A375 (cell line): ENCODE results near the genes ALKBH5, SMCR8, EVPLL, FOXO3B and EPN2.

DNA sequence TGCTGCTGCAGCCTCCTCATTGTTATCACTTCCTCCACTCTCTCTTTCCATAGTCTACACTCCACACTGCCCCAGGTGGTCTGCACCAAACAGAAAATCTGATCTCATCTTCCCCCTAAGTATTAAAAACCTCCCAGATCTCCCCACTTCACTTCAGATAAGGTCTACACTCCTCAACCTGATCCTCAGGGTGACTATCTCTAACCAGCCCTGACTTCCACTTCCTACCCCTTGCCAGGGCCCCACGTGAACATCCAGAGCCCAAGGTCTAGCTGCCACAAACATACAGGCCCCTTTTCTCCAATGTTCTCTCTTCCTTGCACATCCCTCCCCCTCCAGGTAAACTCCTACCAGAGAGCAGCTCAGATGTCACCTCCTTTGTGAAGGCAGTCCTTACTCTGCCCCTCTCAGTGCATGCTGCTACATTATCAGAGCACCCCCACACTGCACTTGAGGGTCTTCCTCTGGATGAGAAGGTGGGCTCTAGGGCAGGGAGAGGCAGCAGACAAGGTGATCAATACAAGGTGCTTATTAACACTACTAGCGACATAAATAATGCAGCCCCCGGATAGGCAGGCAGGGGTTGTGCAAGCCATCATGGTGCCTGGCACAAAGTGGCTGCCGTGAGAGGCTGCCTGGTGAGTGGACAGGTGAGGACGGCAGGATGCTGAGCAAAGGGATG lies 28.5 kb downstream of the TOM1L2 start:
- RAMPAGE, long total RNA = no peak

DNA sequence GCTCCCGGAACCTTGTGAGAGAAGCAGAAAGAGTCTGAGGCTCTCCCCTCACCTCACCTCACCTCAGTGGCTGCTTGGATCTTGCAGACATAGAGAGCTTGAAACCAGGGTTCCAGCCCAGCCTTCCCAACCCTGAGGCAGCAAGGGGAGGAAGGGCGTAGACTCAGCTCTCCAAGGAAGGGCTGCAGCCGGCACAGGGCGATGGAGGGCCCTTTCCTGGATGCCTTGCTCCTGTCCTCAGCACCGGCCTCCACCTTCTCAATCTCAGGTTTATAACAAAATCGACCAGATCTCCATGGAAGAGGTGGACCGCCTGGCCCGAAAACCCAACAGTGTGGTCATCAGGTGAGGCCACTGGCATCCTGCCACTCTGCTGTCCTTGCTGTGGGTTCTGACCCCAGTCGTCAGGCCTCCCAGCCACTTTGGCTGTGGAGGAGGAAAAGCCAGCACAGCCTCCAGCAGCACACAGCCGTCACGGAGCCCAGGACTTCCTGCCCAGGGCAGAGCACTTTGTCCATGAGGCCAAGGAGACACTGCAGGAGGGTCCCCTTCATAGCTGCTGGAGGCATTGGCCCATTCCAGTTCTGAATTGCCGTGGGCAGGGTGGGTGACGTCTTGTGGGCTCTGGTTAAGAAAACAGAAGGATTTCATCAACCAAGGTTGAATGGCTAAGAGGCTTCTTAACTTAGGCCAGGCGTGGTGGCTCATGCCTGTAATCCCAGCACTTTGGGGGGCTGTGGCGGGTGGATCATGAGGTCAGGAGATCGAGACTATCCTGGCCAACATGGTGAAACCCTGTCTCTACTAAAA lies 6.7 kb upstream of the MYO15A start:
- RAMPAGE, long total RNA = no peak

- RAMPAGE, long total RNA = no peak
These were observed 29.8 kb downstream of the MYO15A start for GRCh38 chr17:18138220-18138856.

- RAMPAGE, long total RNA = no peak
These were observed at the start of gene ALKBH5 for GRCh38 chr17:18183556-18184167. Gene ALKBH5 (plus strand): TSS chr17:18183828.

GRCh38 chr17:18224647-18225131 lies 746 bp upstream of the LLGL1 start:
- RAMPAGE, long total RNA = no peak

GRCh38 chr17:18315137-18316031 lies at the start of gene SMCR8:
Gene SMCR8 (plus strand): TSS chr17:18315293.
- RAMPAGE, long total RNA = no peak

DNA sequence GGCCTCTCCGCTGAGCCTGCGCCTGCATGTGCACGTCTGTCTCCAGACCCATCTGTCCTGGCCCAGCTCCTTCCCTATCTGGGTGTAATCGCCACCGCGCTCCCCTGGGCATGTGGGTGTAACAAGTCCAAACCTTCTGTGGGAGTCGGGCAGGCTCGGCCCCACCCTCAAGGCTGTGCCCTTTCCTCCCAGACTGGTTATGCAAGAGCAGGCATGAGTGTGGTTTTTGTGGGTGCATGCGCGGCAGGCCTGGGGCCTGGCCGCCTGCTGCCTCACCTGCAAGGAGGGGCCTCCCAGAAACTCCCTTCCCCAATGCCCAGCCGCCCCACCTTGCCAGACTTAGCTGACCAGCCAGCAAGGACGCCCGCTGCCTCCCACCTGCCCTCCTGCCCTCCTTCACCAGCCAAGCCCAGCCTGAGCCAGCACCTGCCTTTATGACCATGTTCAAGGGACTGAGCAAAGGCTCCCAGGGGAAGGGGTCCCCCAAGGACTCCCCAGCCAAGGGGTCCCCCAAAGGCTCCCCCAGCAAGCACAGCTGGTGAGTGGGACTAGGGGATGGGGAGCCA lies at the start of gene EVPLL:
EVPLL (plus strand) TSS at position 333 of the 566 bp plus-strand sequence.
- RAMPAGE, long total RNA = no peak

GRCh38 chr17:18634416-18634871 lies 9.7 kb downstream of the TBC1D28 start:
- RAMPAGE, long total RNA = no peak

DNA sequence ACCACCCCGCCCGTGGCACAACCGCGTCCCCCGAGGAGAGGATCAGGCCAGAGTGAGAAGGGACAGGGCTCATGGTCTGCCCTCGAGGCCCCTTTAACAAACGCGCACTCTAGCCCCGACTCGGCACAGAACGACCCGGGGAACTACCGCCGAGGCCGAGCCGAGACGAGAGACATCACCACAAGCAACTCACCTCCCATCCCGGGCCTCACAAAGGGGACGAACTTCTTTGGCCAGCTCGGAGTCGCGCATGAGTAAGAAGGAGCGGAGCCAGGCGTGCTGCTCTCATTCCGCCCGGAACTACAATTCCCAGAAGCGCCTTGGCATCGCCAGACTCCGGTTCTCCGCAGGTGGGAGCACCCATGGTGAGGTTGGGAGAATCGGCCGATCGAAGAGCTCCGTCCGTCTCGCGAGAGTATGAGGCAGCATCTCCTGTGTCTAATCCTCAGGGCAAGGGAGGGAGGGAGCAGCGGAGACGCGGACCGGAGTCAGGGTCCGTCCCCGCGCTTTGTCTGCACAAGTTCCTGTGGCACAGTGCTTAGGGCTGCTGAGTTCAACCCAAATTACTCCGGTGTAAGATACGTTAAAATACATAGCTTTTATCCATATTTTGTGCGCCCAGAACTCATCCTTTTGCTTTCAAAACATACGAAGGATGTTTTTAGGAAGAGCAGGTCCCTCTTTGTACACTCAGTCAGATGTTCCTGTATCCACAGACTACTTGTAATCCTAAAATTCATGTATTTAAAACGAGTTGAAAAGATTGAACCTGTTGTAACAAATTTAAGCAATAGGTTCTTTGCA lies at the start of gene FOXO3B:
FOXO3B (minus strand) TSS at position 304 of the 804 bp plus-strand sequence.
- RAMPAGE, long total RNA = no peak

GRCh38 chr17:19062123-19062738 lies 15.5 kb upstream of the GRAP start:
- RAMPAGE, long total RNA = no peak

DNA sequence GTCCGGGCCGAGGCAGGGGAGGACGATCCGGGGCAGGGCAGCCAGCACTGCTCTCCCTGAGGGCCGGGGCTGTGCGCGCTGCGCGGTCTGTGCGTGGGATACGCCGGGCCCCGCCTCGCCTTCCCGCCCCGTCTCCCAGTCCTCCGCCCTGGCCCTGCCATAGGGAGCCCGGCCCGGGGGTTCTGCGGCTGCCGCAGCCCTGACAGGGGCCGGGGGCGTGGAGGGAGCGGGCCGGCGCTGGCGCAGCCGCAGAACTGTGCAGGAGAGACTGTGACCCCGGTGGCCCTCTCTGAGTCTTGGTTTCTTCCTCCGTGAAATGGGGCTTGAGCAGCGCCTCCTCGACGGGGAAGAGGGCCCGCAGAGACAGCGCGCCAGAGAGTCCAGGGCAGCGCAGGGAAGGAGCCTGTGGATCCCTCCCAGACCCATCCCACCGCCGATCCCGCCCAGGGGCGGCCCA lies 38.5 kb upstream of the GRAPL start:
- RAMPAGE, long total RNA = no peak

- RAMPAGE, long total RNA = no peak
These were observed at the start of gene EPN2 for GRCh38 chr17:19236979-19238039. Gene EPN2 (plus strand): TSS chr17:19237366.

DNA sequence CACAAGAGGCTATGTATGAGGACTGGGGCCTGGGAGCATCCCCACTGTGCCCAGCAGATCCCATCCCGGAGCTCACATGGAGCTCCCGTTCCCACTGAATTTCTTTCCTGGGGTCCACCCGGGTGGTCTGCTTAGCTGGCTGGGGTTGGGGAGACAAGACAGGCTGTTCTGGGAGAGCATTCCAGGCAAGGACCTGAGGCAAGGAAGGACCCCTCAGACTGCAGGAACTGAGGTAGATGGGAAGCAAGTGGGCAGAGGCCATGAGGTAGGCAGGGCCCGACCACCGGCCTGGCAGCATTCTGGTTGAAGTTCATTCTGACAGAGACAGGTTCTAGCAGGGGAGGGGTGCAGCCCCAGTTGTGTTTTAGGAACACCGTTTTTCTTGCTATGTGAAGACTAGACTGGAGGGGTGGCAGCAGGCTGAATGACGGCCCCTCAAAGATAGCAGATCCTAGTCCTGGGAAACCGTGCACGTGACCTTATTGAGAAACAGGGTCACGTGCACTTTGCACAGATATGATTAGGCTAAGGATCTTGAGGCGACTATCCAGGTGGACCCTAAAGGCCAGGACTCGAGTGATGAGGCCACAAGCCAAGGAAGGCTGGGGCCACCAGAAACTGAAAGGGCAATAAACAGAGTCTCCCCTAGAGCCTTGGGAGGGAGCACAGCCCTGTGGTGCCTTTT lies 17.4 kb downstream of the B9D1 start:
- RAMPAGE, long total RNA = no peak

DNA sequence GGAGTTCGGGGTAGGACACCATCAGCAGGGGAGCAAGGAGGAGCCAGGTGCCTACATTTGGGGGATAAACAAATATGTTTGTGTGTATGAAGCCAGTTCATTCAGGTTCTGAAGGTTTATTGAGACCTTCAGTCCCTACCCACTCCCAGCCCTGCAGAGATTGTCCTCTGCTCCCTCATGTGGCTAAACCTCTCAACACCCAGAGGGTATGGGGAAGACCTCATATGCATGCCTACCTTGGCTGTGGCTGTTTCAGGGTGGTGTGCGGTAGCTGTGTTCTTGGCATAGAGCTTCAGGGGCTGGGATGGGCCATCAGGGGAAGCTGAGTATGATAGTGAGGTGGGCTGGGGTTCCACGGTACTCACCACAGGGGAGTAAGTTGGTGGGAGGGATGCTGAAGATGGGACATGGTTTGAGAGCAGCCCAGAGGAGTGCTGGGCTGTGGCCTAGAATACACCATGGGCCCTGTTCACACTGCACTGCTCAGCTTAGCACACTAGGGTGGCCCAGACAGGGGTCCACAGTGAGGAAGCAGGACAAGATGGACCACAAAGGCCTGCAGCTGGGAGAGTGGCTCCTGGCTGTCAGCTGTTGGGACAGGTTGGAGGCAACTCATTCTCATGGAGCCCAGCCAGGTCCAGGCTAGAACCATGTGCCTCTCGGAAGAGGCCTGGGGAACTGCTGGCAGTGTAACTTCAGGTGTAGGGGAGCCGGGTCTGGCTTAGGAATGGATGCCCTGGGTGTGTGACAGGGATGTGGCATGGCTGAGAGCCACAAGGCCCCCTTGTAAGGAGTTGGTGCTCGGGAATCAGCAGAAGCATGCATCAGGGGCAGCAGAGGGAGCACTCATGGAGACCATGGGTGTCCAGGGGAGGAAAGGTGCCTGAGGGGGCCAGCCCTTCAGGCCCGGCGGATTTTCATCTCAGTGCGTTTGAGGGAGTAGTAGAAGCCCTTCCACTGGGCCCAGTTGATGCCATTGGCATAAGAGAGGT lies 3.1 kb downstream of the MFAP4 start:
- RAMPAGE, long total RNA = no peak

- RAMPAGE, long total RNA = no peak
These were observed 597 bp downstream of the MFAP4 start for GRCh38 chr17:19386128-19387058.

GRCh38 chr17:19578488-19579289 lies 45.0 kb downstream of the SLC47A1 start:
- RAMPAGE, long total RNA = no peak

DNA sequence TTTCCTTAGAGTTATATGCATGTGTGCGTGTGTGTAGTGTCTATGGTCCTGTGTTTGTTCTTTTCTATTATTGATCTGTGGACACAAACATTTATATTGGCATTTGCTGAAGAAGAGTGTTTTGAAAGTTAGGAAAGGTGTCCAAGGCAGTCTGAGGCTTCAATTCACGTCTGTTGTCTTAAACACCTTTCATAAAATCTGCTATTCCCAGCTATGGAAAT lies 6.0 kb upstream of the ALDH3A2 start:
- RAMPAGE, long total RNA = no peak

GRCh38 chr17:19703212-19704326 lies 12.8 kb downstream of the SLC47A2 start:
- RAMPAGE, long total RNA = no peak

DNA sequence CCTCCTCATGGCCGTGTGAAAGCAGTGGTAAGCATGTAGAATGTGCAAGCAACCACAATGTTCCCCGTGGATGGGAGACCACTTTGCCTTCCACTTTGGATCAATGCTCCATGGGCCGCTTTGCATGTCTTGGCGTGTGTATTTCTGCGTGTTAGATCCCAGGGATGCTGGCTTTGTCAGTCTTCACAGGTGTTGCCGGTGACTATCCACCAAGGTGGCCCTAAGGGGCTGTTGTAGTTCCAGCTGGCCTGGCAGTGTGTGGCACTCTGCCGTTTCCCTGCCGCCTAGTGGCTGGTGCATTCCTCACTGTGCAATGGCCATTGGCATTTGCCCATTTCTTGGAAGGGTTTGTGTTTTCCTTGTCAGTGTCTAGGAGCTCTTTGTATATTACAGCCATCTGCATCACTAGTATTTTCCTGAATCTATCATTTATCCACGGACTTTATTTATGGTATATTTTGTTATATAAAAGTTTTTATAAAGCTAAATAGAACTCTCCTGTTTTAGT lies 5.7 kb upstream of the ALDH3A1 start:
- RAMPAGE, long total RNA = no peak

GRCh38 chr17:19768028-19768358 lies 19.9 kb upstream of the ALDH3A1 start:
- RAMPAGE, long total RNA = no peak